ENCODE results near the gene CHAMP1.

DNA sequence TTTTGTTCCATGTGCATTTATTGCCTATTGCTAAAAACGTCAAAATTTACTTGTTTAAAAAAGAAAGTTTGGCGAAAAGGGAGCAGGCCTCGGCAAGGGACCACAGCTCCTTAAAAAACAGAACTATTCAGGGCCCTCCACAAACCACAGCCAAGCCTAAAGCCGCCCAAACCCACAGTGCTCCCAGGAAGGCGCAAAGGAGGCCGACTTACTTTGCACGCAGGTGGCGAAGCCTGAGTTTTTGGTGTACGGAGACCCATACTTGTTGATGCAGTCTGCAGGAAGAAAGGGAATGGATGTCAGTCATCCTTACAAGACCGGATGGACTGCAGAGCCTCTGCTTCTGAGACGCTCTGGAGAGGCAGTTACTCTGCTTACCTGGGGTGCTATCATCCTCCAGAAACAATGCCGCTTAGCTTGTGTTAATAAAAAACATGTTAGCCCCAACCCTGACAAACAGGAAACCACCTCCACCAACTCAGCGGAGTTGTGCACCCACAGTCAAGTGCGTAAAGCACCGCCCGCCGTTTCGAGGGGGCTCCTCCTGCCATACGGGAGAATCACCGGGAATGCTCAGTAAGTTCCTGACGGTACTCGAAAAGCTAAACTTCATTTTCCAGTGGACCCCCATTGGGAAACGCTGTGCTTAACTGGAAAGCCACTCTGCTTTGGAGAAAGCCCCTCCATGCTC is 17.4 kb downstream of the GAS6 start:
- PRO-cap: no peak

- PRO-cap: no peak
These were observed 69.6 kb upstream of the C13orf46 start for GRCh38 chr13:114043355-114044022.

GRCh38 chr13:114044247-114044893 is 70.5 kb upstream of the C13orf46 start:
- PRO-cap: no peak

GRCh38 chr13:114057141-114057626 is 75.2 kb downstream of the RASA3 start:
- PRO-cap: no peak

DNA sequence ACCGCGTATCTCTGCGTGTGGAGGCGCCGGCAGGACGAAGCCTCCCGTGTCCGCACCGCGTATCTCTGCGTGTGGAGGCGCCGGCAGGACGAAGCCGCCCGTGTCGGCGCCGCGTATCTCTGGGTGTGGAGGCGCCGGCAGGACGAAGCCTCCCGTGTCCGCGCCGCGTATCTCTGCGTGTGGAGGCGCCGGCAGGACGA is 56.9 kb downstream of the RASA3 start:
- PRO-cap: no peak

- PRO-cap: unidirectional peak, minus-strand start at chr13:114100266
These were observed 32.2 kb downstream of the RASA3 start for GRCh38 chr13:114099846-114101059.

DNA sequence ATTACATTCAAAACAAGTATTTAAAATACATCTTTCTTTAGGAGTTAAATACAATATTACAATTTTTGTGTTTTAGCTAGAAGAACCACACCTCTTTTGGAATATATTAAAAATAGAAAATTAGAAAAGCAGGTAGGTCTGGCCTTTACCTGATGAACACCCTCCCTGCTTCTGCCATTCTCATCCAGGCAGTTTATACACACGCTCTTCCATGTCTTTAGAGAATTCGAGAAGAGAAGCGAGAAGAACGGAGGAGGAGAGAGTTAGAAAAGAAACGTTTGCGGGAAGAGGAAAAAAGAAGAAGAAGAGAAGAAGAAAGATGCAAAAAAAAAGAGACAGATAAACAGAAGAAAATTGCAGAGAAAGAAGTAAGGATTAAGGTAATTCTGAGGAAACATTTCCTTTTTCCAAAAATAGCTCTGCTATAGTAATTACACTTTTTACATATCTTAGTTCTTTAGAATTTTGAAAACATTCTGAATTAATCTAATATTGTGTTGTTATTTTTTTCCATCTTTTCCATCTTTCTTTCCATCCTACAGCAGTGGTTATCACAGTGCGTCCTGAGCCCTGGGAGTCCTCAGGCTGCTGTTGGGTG is 10.1 kb downstream of the UPF3A start:
- PRO-cap: no peak

DNA sequence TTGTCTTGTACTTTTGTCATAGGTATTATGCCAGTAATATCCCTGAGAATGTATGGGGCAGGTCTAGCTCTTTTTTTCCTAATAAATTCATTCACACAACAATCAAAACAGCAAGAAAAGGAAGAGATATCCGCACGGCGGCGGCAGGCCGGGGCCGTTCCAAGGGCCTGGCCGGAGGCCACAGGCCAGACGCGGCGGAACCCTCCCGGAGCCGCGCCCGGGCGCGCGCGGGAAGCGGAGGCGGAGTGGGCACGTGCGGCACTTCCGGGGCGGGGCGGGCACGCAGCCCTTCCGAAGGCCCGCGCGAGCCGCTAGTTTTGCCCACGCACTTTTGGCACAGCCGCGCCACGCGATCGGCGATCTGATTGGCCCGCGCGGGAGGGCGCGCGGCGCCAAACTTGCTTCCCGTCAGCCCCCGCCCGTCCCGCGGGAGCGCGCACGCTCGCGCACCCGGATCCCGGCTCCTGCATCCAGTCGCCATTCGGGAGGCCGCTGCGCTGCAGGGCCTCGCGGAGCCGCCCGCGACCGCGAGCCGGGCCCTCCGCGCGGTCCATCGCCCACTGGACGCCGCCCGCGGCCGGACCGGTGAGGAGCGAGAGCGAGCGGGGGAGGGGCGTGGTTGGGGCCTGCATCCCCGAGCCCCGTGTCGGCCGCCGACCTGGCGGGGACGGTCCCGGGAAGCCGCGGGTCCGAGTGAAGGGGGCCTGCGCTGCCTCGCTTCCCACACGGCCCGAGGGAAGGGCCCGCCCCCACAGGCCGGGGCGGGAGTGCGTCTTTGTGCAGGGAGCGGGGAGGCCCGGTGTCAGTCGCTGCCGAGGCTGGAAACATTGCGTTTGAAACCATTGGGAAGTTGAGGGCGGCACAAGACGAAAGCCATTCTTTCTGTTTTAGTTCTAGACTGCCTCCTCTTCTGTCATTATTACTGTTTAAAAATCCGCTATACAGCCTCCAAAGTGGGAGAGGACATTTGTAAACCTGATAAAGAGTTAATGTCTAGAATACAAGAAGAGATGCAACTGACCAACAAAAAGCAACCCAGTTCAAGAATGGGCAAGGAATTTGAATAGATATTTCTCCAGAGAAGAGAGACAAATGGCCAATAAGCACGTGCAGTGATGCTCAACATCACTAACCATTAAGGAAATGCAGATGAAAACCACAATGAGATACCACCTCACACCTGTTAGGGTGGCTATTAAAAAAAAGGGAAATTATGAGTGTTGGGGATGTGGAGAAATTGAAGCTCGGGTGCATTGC is at the start of gene CHAMP1:
TSS of gene CHAMP1 (plus strand) at position 445 of the 1,257 bp plus-strand sequence.
- PRO-cap: bidirectional peak, plus-strand start at position 473 of the sequence, minus-strand start at position 213 of the sequence; bidirectional peak, plus-strand start at position 802 of the sequence, minus-strand start at position 695 of the sequence

Data from type B pancreatic cell (in vitro differentiated cells).